ENCODE measurements around the genes RAPGEF1, GFI1B and GTF3C5.

- RRBS: 1% methylated on average over 85 of the region's 106 CpGs
These were observed at the start of gene RAPGEF1 for GRCh38 chr9:131739748-131740548. TSS of gene RAPGEF1 (minus strand) at chr9:131740076.

DNA sequence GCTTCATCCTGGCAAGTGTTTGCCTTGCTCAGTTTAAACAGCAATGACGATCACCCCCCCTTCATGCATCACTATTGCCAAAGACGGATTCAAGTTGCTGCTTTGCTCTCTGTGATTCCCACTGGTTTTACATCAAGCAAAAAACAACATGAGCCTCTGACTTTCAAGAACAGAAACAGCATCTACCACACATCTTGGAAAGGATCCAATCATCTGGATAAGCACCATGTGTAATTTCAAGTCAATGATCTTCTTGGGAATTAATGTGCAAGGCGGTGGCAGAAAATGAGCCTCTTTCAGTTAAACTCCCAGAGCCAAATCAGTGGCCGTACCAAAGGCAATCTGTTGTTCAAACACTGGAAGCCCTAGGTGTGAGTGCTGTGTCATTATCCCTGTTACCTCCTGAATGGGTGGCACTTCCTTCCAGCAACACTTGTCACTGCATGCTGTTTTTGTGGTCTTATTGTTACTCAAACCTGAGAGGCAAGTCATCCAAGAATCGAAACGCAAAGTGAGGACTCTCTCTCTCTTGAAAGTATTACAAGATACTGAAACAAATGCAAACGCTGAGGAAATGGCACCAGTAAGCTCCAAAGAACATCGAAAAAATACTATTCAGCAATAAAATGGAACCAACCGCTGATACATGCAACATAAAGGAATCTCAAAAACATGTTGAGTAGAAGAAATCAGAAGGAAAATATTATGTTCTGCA, 72.8 kb downstream of the MED27 start:
- RRBS: no CpG with 5 or more reads among the region's 9 CpGs

GRCh38 chr9:132327992-132328629, 26.7 kb downstream of the SETX start:
- RRBS: no CpG with 5 or more reads among the region's 5 CpGs

DNA sequence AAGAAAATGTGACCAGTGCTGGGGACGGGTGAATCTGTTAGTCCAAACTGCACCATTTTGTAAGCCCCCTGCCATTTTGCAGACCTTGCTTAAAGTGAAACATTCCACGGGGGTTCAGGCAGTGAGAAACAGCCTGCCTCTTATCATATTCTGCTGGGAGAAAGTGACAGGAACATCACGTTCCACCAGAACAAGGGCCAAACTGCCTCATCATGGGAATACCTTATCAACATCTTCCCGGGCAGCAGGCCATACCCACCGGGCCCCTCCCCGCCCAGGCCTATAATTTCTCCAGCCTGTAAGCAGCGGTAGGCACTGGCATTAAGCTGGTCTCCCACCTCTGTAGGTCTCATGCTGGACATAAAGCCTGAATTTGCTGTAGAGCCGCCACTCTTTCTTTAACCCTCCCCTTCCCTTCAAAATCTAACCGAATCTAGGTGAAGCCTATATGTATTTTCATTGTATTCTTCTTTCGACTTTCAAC, 1.5 kb upstream of the CFAP77 start:
- RRBS: no CpG with 5 or more reads among the region's 10 CpGs

DNA sequence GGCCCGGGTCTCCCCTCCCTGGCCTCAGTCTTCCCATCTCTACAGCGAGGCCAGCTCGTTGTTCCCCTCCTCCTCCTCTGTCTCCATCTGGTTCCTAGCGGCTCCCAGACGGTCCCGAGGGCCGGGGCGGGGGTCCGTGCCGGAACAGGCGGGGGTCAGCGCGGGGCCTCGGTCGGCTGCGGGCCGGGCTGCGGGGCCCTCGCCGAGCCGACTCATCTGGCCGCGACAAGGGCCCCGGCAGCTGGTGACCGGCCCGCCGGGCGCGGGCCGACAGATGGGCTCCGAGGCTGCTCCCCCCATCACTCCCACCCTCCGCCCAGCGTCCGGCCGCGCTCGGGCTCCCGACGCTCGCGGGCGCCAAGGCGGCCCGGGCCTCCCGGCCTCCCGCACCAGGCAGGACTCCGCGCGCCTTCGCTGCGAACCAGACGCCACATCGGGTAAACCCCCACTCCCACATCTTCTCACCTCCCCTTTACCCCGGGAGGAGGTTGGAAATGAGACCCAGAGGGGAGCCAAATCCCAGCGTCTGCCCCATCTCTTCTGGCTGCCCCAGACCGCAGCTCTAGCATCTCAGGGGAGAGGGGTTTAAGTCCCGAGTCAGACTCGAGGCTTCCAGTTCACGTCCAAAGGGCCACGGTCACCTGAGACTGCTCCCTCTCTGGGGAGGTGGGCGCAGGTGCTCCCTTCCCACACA, 8.2 kb downstream of the BARHL1 start:
- RRBS: 91% methylated on average over 42 of the region's 61 CpGs

DNA sequence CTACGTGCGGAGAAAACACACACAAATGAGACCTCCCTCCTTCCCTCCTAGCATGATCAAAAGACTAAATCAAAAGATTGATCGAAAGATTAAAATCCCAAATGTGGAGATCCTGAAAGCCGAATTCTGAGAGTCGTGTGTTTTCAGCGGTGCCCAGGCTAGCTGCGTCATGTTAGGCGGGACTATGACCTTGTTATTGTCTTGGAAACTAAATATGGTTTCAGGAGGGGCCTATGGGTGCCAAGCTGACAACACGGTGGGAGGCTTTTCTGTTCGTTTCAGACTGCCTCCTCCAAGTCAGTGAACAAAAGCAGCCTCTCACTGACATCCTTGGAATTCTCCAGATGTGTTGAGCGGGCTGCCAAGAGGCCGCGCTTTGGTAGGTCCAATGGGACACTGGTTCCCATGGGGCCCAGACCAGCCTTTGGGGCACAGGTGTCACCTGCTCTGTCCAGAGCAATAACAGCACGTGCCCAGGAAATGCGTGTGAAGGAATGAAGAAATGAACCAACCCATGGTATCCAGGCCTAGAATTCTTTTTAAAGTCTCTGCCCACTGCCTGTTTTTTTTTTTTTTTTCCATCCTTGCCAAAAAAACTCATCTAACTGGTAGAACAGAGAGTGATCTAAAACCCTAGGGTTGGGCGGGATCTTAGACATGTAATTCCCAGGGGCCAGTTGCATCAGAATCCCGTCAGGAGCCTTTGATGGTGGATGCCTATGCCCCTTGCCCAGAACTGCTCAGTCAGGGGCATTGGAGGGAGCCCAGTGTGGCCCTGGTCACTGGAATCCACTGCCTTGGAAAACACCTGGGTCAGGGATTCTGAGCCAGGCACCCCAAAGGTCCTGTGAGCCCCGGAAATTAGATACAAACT, 59.8 kb downstream of the GTF3C4 start:
- RRBS: no CpG with 5 or more reads among the region's 18 CpGs

- RRBS: 96% methylated on average over 7 of the region's 53 CpGs
These were observed 99.9 kb downstream of the GTF3C4 start for GRCh38 chr9:132769947-132770862.

DNA sequence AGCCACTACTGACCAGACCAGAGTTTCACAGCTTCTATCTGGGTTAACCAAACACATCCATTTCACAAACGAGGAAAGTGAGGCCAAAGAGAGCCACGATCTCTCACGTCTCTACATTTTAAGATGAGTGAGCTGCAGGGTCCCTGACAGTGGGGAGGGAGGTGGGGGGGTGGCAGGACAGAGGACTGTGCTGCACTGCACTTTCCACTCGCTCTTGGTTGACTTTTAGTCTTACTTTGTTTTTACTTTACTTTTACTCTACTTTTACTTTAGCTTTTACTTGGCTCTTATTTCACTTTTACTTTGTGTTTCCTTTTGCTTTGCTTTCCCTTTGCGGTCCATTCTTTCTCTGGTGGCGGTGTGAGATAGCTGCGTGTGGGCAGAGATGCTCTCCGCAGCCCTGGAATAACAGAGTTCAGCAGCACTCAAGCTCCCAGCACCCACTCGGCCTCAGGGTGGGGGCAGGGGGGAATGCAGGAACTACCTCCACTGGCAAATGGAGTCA, 4.8 kb downstream of the AK8 start:
- RRBS: no CpG with 5 or more reads among the region's 9 CpGs

DNA sequence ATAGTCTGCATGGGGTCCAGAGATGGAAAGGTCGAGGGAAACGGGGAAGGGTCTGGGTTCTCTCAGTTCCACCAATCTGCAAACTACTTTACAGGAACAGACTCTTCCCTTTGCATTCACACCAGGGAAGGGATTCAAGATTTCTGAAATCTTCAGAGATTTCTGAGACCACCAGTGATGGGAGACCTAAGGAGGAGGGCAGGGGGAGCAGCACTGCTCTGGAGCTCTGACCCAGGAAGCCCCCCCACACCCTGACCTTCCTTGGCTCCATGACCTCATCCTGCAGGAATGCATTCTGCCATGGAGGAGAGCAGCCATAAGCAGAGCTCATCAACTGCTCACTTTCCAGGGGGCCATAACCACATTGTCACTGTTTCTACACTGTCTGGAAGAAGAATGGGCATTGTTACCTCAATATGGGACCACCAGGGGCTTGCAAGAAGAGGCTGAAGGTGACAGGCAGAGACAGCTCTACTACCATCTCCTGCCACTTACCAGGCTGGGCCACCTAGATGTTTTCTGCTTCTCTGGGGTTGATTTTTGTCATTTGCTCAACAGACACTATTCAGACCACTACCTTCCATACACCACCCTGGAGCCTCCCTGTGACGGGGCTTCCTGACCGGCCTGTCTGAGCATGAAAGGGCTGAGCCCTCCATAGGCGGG, 2.2 kb upstream of the TSC1 start:
- RRBS: no CpG with 5 or more reads among the region's 5 CpGs

DNA sequence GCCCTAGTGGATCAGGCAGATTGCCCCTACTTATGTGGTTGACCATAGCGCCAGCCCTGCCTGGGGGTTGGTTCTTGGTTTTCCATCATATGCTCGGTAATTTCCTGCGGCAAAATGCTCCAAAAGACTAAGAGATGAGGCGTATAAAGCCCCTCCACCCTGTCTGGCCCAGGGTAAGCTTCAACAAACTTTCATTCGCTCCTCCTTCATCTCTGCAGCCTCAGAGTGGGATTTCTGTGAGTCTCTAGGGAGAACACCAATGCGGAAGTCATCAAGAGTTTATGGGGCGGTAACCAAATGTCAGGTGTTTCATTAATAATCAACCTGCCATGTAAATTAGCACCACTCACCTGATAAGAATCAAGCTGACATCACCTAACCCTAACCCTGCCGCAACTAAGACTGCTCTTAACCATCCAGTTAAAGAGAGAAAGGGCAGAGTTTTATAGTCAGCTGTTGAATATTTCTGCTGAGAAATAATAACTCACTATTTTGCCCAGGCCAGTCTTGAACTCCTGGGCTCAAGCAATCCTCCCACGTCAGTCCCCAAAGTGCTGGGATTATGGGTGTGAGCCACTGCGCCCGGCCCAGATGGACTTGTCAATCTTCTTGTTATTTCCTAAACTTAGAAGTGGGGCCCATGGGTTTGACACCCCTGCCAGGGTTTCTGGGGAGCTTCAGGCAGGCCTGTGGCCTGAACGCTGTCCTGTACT, 7.8 kb upstream of the GFI1B start:
- RRBS: no CpG with 5 or more reads among the region's 12 CpGs

GRCh38 chr9:132978425-132978888, at the start of gene GFI1B:
TSS of gene GFI1B (plus strand) at chr9:132978694.
- RRBS: no CpG with 5 or more reads among the region's 16 CpGs

GRCh38 chr9:133030561-133031185, at the start of gene GTF3C5:
TSS of gene GTF3C5 (plus strand) at chr9:133030997.
- RRBS: under 1% methylated on average over 23 of the region's 51 CpGs

GRCh38 chr9:133102702-133103140, 18.3 kb downstream of the RALGDS start:
- RRBS: 99% methylated on average over 7 of the region's 12 CpGs

GRCh38 chr9:133116387-133117122, 4.5 kb downstream of the RALGDS start:
- RRBS: no CpG with 5 or more reads among the region's 19 CpGs

DNA sequence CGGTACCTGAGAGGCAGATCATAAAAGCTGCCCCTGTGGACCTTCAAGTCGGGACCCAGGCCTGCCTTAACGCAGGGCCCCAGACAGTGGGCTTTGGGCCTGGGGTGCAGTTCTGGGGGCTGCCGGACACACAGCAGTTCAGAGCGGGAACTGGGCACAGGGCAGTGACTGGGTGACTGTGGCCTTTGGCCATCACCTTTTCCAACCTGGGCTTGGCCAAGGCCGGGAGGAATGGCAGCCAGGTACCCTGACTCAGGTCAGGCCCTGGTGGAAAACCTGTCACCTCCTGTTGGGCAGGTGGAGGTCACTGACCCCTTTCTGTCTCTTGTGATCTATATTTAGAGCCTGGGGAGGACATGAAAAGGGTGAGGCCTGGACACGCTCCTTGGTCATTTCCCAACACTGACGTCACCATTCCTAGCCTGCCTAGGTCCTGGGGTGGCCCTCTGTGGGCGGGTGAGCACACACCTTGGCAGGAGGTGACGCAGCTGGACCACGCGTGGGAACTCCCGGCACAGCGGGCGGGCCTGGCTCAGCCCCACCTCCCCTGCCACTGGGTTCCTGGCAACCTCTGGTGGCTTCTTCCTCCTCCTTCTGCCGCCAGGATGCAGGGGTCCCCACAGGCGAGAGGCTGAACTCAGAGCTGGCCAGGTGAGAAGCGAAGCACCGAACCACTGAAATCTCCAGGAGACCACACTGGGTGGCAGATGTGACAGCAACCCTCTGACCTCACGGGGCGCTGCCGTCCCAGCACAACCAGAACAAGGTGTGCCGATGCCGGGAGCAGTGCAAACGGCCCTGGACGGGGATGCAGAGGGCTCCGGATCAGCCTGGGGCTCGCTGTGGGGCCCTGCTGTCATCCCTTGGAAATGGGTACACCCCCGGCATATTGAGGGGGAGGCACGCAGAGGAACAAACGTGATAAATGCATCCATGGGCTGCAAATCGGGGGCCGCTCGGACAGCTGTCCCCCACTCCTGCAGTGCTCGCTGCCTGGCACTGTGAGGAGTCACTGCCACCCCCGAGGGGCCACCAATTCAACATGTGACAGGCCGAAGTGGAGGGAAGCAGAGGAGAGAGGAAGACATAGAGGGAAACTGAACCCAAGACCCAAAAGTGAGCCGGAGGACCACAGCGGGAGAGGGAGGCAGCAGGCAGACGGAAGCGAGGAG, 6.5 kb upstream of the RALGDS start:
- RRBS: 83% methylated on average over 9 of the region's 41 CpGs

- RRBS: no CpG with 5 or more reads among the region's 3 CpGs
These were observed 19.1 kb upstream of the RALGDS start for GRCh38 chr9:133140195-133140470.

GRCh38 chr9:133148707-133149865, 14.6 kb downstream of the GBGT1 start:
- RRBS: under 1% methylated on average over 38 of the region's 139 CpGs

GRCh38 chr9:133237118-133237985, 28.3 kb upstream of the OBP2B start:
- RRBS: no CpG with 5 or more reads among the region's 17 CpGs

DNA sequence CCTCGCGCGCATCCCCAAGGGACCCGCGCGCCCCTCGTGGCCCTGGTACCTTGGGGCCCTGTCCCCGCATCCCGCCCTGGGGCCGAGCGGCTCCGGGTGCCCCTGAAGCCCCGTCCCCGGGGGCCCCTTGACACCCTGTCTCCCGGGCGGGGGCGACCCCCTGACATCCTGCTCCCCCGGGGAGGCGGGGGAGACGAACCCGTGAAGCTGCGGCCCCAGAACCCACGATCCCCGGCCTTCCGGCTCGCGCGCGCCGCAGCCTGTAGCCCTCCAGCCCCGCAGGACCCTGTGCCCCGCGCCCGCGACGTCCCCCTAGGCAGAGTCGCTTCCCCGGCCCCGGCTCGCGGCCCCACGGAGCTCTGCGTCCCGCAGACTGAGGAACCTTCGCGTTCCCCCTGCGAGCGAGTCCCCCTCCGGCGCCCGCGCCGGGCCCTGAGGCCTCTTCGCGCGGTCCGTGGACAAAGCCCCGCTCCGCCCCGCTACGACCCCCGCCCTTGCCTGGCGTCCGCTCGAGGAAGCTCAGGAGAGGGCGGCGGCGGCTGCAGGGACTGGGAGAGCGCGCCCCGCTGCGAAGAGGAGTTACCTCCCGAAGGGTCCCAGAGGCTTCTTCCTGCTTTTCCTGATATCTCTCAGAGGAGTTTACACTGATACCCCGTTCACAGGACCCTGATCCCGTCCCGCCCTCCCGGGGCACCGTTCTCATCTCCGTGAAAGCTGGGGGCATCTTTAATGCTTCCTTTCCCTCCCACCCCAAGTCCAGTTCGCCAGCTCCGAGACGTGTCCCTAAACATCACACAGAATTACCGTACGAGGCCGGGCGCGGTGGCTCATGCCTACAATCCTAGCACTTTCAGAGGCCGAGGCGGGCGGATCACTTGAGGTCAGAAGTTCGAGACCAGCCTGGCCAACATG, 60.4 kb downstream of the SURF6 start:
- RRBS: 76% methylated on average over 28 of the region's 91 CpGs

DNA sequence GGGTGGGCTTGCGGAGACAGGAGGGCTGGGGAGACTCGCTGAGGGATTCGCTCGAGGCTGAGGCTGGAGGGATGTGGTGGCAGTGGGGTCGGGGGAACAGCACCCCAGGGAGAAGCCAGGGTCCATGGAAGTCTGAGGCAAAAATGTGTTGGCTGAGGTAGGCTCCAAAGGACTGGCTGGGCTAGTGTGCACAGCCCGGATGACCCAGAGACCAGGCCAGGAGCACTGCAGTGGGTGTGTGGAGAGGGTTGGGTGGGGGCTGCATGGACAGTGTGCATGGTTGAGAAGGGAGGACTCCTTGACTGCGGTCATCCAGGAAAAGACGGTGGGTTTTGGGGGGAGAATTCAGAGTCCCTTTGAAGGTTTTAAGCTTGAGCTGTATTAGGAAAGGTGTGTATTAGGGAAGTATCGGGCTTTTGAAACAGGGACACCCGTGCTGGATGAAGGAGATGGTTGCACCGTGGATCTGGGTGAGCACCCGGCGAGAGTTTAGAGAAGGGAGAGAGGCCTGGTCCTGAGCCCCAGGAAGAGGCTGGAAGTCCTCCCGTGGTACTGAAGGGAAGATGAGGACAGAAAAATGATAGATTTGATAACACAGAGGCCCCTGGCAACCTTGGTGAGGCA, 1.8 kb downstream of the SURF2 start:
- RRBS: no CpG with 5 or more reads among the region's 14 CpGs

Measured in T47D (cell line).